ENCODE measurements around the genes PLAU and LRMDA.

DNA sequence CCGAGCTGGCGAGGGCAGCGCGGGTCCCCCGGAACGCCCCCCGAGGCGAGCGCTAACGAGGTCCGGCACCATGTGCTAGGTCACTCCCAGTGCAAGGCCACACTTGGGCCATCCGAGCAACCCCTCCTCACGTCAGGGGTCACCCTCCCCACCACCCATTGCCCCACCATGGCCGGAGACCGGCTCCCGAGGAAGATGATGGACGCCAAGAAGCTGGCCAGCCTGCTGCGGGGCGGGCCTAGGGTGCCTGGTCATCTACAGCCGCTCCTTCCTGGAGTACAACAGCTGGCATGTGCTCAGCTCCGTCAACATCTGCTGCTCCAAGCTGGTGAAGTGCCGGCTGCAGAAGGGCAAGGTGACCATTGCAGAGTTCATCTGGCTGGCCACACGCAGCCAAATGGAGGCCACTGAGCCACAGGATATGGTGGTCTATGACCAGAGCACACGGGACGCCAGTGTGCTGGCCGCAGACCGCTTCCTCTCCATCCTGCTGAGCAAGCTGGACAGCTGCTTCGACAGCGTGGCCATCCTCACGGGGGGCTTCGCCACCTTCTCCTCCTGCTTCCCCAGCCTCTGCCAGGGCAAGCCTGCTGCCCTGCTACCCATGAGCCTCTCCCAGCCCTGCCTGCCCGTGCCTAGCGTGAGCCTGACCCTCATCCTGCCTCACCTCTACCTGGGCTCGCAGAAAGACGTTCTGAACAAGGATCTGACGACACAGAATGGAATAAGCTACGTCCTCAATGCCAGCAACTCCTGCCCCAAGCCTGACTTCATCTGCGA is 12.3 kb upstream of the SEC24C start:
- PRO-cap = no peak
- RAMPAGE, long total RNA = no peak

GRCh38 chr10:73769534-73769866 is 2.6 kb upstream of the FUT11 start:
- PRO-cap = no peak
- RAMPAGE, long total RNA = no peak

DNA sequence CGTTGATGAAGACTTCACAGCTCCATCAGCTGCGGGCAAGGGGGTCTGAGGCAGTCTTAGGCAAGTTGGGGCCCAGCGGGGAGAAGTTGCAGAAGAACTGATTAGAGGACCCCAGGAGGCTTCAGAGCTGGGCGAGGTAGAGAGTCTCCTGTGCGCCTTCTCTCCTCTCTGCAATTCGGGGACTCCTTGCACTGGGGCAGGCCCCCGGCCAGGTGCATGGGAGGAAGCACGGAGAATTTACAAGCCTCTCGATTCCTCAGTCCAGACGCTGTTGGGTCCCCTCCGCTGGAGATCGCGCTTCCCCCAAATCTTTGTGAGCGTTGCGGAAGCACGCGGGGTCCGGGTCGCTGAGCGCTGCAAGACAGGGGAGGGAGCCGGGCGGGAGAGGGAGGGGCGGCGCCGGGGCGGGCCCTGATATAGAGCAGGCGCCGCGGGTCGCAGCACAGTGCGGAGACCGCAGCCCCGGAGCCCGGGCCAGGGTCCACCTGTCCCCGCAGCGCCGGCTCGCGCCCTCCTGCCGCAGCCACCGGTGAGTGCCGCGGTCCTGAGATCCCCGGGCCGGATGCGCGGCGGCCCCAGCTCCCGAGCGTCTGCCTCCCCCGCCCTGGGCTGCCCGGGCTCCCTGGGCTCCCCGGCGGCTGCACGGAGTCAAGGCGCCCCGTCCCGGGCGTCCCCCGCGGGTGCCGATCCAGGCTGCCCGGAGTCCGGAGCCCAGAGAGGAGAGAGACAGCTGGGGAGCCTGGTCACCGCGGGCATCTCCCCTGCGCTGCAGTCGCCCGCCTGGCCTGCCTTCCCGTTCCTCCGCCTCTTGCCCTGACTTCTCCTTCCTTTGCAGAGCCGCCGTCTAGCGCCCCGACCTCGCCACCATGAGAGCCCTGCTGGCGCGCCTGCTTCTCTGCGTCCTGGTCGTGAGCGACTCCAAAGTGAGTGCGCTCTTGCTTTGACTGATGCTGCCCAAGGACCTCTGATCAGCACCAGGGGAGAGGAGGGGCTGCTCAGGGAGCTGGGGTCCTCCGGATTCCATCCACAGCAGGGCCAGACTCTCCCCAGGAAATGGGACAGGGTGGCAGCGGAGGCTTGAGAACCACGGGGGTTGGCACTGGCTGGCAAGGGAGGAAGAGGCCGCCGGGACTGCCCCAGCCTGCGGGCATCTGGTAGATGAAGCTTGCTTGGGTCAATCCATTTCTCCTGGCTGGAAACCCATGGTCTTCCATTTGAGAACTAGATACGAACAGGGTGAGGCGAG is at the start of gene PLAU:
TSS of gene PLAU (plus strand) at position 443 of the 1,246 bp plus-strand sequence.
- PRO-cap = bidirectional peak, plus-strand start at position 445 of the sequence, minus-strand start at position 313 of the sequence
- RAMPAGE, long total RNA = no peak

GRCh38 chr10:73930590-73931206 is 19.8 kb downstream of the PLAU start:
- PRO-cap = no peak
- RAMPAGE, long total RNA = no peak

- PRO-cap = unidirectional peak, plus-strand start at chr10:73949237
- RAMPAGE, long total RNA = no peak
Measured at GRCh38 chr10:73949072-73949467, 38.1 kb downstream of the PLAU start.

- PRO-cap = bidirectional peak, plus-strand start at chr10:73999251, minus-strand start at chr10:73999168; unidirectional peak, minus-strand start at chr10:73999450
- RAMPAGE, long total RNA = no peak
Measured at GRCh38 chr10:73998828-73999992, 1.3 kb downstream of the VCL start.

DNA sequence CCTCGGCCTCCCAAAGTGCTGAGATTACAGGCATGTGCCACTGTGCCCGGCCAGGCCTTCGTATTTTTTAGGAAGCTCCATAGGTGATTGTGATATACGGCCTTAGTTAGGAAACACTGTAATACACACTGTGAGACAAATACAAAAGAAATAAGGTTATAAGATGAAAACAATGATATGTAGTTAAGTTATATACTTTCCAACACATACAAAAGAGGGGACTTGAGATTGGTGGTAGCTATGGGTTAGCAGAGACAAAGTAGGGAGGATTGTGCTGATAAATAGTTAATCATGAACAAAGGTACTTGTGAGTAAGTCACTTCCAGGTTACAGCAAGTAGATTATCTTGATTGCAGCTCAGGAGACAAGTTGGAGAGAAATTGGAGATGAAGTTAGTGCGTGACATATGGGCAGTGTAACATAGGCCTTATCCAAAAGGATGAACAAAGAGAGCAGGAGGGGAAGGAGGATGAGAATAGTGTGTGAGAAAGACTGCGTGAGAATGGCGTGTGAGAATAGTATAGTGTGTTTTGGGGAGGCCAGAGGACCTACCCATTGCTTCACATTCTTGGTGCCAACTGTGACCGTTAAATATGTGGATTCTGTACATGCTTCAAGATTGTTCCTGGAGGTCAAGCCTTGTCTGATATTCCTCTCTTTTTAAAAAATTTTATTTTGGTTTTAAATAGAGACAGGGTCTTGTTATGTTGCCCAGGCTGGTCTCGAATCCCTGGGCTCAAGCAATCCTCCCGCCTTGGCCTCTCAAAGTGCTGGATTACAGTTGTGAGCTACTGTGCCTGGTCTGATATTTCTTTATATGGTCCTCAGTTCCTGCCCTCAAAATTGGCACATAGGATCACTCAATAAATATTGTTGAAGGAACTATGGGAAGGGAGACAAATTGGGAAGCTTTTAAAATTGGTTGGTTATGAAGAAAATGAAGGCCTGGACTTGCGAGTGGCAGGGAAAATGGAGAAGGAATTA is 3.0 kb downstream of the VCL start:
- PRO-cap = no peak
- RAMPAGE, long total RNA = no peak

DNA sequence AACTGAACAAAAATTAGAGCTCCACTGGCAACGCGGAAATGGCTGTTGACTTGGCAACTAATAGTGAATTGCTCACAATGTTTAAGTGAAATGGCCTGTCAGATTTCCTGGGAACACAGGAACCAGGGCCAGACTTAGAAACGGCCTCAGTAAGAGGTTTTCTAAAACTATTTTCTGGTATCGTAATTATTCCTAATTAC is 87.2 kb downstream of the ADK start:
- PRO-cap = no peak
- RAMPAGE, long total RNA = no peak

DNA sequence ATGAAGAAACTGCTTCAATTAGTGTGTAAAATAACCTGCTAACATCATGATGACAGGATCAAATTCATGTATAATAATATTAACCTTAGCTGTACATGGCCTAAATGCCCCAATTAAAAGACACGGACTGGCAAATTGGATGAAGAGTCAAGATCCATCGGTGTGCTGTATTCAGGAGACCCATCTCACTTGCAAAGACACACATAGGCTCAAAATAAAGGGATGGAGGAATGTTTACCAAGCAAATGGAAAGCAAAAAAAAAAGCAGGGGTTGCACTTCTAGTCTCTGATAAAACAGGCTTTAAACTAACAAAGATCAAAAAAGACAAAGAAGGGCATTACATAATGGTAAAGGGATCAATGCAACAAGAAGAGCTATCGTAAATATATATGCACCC is 198.5 kb downstream of the ADK start:
- PRO-cap = no peak
- RAMPAGE, long total RNA = no peak

GRCh38 chr10:74738888-74739491 is 87.4 kb upstream of the KAT6B start:
- PRO-cap = no peak
- RAMPAGE, long total RNA = no peak

GRCh38 chr10:74898009-74898714 is 71.8 kb downstream of the KAT6B start:
- PRO-cap = no peak
- RAMPAGE, long total RNA = no peak

DNA sequence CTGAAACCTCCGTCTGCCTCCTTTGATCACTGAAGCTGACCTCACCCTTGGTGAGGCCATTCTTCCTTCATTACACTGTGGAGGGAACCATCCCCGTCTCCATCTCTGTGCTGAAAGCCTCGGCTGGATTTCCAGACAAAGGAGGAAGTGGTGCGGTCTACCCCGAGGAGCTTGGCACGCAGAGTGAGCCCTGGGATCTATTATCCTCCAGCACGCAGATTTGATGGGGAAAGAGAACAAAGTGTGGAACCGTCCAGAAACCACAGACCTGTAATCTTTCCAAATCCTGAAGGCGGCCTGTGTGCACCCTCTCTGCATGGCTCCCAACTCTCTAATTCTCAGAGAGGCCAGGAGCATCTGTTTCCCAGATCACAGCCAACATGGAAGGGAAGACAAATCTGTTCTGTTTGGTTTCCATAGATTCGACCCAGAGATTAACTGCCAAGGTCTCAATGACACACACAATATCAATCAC is 11.0 kb downstream of the DUSP29 start:
- PRO-cap = no peak
- RAMPAGE, long total RNA = no peak

DNA sequence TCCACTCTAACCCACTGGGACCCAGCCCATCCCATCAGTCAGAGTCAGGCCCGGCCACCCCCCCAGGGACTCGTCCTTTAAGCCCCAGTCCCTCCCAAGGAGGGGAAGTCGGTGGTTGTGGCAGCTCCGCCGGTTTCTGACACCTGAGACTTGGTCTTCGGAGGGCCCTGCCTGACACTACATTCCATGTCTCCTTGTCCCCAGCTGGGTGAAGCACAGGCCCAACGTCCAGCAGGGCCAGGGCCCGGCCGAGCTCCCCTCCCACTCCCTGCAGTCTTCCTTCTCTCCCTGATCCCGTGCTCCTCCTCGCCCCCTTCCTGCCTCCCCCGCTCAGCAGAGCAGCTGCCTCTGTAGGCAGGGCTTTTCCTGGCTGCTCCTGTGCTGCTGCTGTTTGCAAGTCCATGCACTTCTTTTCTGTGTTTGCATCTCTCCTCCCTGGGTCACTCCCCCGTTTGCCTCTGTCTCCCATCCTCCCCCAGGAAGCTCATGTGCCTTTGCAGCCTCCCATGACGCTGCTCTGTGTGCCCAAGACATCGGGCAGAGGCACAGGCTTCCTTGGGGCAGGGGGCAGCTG is 1.1 kb upstream of the DUSP13 start:
- PRO-cap = no peak
- RAMPAGE, long total RNA = no peak

DNA sequence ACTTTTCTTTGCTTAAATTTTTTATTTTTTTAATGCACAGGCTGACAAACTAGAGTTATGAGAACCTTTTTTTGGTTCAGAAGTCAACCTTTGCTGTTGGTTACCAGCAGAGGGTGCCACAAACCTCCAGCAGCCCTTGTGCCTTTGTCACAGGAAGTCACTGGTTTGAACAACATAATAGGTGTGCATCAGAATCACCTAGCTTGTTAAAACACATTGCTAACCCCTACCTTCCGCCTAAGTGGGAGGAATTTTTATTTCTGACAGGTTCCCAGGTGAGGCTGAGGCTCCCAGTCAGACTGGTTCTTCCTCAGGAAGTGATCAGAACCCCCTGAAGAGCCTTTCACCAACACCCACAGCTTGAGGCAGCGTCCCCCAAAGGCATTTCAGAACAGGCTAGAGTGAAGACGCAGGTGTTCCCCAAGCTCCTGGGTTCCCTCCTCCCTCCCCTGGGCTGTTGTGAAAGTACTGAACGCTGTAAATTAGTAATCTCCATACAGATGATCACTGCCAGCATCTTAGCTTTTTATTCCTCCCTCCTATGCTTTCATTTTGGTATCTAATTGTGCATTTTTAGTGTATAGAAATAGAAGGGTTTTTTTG is 22.5 kb upstream of the VDAC2 start:
- PRO-cap = no peak
- RAMPAGE, long total RNA = no peak

- PRO-cap = bidirectional peak, plus-strand start at chr10:75431332, minus-strand start at chr10:75431215; bidirectional peak, plus-strand start at chr10:75431629, minus-strand start at chr10:75431588; unidirectional peak, minus-strand start at chr10:75431726
- RAMPAGE, long total RNA = no peak
Measured at GRCh38 chr10:75431057-75431968, at the start of gene LRMDA. Gene LRMDA, plus strand, starts transcription at chr10:75431624.

DNA sequence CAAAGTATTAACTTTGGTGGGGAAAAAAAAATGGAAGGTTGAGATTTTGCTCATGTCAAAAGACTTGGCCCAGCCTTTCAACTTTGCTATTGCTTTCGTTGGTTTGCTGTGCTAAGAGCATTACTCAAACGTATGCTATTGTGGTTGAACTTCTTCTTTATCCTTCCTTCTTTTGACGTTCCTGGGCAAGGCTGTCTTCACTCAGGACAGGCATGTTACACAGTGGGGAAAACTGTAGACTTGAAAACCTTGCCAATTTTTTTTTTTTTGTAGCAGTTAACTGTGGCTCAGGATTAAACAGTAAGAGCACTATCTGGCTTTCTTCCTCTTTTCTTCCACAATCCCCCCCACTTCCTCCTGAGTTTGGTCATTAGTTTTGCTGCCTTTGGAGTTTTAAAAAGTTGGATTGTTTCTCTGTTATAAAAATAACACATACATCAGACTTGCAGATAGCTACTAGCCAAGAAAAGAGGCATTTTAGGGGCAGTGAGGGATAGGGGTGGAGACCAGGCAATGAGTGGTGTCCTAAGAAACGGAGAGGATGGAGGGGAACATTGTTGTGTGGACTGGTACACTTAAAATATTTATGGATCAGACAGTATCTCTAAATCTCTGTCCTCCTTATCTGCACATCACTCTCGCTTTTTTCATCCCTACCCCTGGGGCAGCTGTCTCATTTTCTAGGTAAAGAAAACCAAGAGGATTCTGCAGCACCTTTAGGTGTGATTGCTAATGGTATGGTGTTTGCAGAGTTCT is 181.6 kb downstream of the LRMDA start:
- PRO-cap = no peak
- RAMPAGE, long total RNA = no peak

DNA sequence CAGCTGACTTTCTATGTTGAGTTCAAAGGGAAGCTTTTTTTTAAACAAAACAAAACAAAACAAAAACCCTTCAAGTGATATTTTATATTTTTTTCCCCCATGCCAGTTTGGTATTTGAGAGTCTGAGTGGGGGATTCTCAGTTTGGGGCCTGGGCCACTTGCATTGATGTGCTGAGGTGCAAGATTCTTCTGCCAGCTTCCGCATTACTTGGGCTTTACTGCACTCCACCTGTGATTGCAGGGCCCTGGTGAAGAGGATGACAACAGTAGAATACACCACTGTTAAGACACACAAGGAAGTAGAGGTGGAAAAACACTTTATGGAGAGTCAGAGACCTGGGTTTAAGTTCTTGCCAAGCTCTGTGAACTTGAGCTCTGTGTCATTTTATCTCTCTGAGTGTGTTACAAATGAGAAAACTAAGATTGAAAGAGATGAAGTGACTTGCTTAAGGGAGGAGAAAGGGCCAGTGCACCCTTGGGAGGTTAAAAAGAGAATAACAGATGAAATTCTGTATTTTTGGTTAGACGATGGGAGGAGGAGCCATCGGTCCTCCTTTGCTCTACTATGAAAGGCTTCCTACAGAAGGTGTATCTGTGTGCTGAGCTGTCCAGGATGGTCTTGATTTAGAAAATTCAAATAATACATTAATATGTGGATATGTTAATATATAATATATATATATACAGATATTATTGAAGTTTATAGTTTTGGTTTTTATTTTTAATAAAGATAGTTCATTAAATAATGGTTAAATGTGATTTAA is 209.5 kb downstream of the LRMDA start:
- PRO-cap = no peak
- RAMPAGE, long total RNA = no peak

DNA sequence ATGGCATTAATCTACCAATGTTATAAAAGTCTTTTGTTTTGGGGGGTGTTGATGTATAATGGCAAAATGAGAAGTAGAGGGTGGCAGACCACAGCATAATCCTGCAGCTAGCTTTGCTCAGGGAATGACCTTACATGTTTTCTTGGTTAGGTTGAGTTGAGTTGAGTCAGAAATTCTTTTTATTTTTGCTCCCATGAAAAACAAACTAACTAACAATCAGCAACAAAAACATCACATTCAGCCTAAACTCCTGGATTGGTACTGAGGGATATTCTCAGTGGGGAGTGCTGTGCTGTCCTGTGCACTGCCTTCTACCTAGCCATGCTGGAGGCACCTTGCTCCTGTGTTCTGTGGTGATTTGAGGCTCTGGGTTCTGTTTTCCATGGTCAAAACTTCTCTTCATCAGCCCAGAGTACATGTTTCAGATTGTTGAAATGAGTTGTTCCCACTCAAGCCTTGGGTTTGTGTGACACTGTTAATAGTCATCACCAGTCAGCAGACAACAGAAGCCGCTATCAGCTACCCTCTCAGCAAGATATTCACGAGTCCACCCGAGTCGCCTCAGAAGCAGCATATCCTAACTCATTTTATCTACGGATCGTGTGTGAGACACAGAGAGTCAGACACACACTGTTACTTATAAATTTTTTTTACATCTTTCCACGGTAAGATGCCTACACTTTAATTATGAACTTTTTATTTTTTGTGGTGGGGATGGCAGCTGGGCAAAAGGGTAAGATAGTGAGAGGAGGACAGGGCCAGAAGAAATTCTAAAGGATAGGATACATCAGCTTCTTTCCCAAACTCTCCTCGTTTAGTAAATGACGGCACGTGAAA is 304.0 kb downstream of the LRMDA start:
- PRO-cap = no peak
- RAMPAGE, long total RNA = no peak

DNA sequence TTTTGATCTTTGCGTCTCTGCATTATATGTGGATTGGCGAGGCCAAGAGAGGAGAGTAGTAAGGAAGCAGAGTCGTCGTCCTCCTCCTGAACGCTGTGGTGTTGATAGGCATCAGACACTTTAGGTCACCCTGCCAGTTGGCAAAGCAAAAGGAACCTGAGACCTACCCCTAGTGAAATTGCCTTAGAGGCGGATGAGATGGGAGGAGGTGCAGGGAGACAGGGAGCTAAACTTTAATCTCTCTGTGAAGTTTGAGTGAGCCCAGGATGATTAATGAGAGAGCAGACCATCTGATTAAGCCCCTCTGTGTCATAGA is 683.9 kb downstream of the LRMDA start:
- PRO-cap = no peak
- RAMPAGE, long total RNA = no peak

GRCh38 chr10:76432958-76434040 is 1001.9 kb downstream of the LRMDA start:
- PRO-cap = no peak
- RAMPAGE, long total RNA = no peak

Measured in urinary bladder (tissue), 3 donors.